Gastrocnemius medialis (tissue), 3 donors: ENCODE measurements around a stretch of chr2.

- PRO-cap, result unidirectional peak, minus-strand start at chr2:45741557
- RAMPAGE, long total RNA, 3 experiments, result no peak in any of the 3 experiments
Observed at GRCh38 chr2:45741382-45741998, 90.0 kb downstream of the PRKCE start.

DNA sequence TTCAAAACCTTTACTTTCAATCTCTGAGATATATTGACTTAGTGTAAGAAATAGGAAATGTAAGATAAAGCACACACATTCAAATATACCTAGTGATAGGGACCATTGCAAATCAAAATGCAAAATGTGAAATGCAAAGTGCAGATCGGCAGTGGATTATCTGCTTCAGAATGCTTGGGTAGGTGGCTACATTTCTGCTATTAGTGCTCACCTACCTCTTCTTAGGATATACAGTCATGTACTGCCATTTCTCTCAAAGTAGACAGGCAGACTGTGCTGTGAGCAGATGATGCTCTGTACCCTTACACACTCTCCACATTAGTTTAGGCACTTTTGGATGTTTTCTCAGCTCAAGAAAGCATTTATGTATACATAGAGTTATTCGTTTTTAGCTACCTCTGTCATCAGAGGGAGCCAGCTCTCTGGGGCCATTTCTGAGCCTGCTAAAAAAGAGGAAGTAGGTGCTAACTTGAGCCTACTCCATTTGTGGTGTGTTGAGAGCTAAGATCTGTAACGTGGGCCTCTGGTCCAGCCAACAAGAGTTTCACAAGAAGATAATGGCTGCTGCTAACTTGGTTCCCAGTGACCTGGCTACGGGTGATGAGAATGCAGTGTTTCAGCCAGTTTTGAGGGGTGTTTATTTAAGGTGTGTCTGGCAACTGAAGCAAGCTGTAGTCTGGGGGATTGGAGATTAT lies 182.3 kb downstream of the PRKCE start:
- PRO-cap, result no peak
- RAMPAGE, long total RNA, 3 experiments, result no peak in any of the 3 experiments

DNA sequence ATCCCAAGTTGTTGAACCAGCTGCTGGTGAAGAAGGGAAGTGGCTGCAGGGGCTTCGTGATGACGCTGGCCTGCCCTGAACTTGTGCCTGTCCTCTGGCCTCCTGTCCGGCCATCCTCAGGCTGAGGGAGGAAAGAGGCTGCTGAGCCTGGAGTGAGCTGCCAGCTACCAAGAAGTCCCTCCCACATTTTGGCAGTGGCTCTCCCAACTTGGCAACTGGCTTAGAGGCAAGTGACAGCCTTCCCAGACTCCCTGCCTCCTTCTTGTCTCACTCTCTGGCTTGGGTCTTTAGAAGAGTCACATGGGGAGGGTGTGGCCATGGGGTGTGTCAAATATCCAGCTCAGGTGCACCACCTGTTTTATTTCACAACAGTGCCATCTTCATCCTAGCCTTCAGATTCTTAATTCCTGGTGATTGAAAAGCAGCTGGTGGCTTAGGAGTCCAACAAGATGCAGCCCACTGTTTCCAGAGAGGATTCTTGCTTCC lies 222.9 kb downstream of the PRKCE start:
- PRO-cap, result no peak
- RAMPAGE, long total RNA, 3 experiments, result no peak in any of the 3 experiments

DNA sequence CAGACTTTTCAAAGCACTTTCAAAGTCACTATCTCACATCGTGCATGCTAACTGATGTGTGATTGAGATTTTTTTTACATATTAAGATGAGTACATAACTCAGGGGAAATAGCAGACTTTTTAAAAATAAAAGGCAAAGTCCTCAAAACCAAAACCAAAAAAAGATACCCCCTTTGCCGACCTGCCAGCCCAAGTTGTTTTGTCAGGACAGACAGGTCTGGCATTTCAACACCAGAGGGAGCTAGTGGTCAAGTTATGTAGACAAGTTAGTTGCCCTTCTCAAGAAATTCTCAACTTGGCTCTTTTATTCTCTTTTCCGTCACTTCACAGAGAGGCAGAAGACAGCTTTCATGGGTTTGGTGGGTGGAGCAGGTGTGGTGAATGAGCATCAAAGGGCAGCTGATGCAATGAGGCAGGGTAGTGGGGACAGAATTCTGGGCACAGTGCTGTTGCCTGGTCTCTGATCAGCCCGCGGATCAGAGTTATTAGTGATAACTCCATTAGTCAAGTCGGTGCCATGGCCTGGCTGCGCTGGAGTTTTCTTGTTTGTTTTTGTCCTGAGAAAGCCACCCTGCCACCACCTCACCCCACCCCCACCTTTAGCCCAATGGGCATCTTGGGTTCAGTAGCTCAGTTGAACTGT lies 303.7 kb upstream of the EPAS1 start:
- PRO-cap, result no peak
- RAMPAGE, long total RNA, 3 experiments, result no peak in any of the 3 experiments

GRCh38 chr2:46311809-46312483 lies 14.7 kb downstream of the EPAS1 start:
- PRO-cap, result no peak
- RAMPAGE, long total RNA, 3 experiments, result no peak in any of the 3 experiments

DNA sequence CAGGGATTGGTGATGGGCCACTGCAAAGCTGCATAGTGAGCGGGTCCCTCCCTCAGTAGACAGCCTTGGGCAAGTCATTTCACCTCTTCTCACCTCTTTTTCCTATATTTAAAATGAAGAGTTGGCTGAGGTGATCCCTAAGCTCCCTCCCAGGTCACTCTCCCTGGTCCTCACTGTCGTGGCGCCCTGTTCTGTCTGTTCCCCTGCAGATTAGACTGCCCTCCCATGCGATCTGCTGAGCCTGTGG lies 78.1 kb downstream of the EPAS1 start:
- PRO-cap, result no peak
- RAMPAGE, long total RNA, 3 experiments, result no peak in any of the 3 experiments

GRCh38 chr2:46487871-46488519 lies 54.3 kb upstream of the RHOQ start:
- PRO-cap, result no peak
- RAMPAGE, long total RNA, 3 experiments, result no peak in any of the 3 experiments

- PRO-cap, result no peak
- RAMPAGE, long total RNA, 3 experiments, result no peak in any of the 3 experiments
Observed at GRCh38 chr2:46534756-46535011, 7.6 kb upstream of the RHOQ start.

DNA sequence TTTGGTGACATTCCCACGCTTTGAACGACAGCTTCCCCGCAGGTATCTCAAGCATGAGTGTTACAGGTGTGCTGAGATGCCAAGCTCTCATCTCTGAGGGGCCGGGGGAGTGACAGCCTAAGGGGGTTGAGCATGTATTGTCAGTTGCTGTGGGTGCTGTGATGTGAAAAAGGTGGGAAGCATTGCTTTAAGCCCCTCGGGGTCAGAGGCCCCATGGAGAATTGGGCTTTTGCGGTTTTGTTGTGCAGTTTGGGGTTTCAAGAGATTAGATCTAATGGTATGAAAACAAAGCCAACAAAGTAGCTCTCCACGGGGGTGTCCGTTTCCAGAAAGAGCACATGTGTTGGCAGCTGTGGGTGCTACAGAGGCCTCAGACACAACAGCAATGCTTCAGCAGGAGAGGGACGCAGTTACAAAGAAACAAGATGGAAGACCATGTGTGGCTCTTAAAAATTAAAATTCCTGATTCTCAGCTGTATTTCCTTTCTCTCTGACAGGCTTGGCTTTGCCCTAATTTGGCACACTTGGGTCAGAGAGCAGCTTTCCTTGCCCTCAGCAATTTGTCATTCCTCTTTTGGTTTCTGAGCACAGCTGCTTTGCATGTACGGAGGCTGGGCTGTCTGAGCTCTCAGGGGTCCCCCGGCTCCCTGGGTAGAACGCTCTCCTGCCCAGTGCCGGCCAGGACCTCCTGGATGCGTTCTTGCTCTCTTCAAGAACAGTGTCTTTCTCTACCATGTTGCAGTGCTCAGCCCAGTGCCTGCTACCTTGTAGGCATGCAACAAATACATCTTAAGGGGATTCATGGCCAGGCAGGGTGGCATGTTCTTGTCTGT lies 7.0 kb upstream of the ATP6V1E2 start:
- PRO-cap, result no peak
- RAMPAGE, long total RNA, 3 experiments, result no peak in any of the 3 experiments

GRCh38 chr2:46561195-46561475 lies 18.8 kb upstream of the ATP6V1E2 start:
- PRO-cap, result no peak
- RAMPAGE, long total RNA, 3 experiments, result no peak in any of the 3 experiments

DNA sequence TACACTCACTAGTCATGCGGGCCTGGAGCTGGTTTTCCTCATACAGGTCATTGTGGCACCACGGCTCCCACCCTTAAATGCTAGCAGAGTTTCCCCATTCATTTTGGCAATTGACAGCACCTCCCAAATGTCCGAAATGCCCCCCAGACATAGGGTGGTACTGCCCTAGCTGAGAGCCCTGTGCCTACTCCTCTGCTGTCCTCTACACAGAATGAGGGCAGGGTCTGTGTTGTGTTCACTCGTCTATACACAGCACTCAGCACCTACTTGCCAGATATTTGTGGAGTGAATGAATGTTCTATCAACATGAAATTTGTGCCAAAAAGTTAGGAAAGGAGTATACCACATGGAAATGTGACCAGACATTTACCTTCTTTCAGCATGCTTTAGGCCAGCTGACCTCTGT lies 26.2 kb upstream of the ATP6V1E2 start:
- PRO-cap, result unidirectional peak, minus-strand start at position 213 of the sequence
- RAMPAGE, long total RNA, 3 experiments, result no peak in any of the 3 experiments

DNA sequence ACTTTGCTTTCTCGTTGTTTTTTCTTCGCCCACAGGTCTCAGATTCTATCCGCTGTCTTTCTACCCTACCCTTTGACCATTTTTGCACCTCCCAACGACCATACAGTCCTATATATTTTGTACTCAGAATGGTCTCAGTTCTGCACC lies 222 bp downstream of the CRIPT start:
- PRO-cap, result no peak
- RAMPAGE, long total RNA, 3 experiments, result no peak in any of the 3 experiments

DNA sequence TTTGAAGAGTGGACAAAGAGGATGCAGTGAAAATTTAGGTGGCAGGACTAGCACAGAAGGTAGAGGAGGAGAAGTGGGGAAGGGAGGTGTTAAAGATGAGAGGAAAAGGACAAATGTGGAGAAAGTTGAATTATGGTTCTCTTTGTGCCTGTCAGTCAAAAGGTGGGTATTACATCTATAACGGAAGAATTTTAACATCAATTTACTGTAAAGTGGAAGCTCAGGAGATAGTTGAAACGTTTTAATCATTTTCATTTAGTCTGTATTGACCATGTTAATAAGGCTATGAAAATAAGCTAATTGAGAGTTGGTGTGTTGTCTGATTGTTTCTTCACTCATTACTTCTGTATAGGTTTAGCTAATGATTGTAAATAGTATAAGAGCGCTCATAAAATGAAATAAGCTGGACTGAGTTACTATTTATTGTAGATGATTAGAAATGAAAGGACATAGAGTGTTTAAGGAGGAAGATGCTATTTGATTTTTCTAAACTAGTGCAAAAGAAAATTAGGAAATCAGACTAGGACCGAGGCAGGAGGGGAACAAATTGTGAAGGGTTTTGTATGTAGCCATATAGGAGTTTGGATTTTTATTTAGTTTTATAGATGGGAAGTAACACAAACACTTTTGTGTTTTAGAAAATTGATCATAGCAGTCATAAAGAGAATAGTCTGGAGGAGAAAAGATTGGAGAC lies 8.1 kb downstream of the SOCS5 start:
- PRO-cap, result no peak
- RAMPAGE, long total RNA, 3 experiments, result no peak in any of the 3 experiments

DNA sequence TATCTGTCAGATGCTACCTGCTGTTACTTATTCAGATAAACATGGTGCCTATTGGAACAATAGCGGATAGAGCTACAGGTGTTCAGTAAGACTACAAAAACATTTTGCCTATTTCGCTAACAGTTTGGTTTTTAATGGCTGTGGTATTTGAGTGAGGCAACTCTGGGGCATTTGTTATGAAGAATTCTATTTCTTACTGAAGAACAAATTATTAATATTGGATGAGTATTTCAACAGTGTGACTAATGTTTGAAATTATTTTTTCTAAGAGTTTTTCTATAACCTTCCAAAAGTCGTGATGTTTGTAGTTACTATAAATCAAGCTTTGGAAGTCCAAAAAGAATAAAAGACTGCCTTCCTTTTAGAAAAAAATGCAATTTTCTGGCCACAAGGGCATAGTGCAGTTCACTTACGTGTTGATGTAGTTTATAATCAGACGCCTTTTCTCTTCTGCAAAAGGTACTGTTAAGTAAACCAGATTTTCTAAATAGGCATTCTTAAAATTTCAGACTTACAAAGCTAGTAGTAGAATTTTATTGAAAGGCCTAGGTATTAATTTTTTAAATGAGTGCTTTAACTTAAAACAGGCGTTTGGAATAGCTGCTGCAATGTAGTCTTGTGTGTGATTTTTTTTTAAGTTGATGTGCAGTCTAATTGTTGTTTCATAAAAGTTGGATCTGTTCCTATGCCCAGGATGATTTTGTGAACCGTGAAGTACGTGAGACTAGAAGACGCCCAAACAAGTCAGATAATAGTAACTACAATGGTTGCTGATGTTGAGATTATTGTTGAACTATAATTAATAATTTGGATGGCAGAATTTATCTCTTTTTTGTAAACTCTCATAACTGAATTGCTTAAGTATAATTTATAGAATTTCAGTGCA lies 61.4 kb downstream of the SOCS5 start:
- PRO-cap, result no peak
- RAMPAGE, long total RNA, 3 experiments, result no peak in any of the 3 experiments

DNA sequence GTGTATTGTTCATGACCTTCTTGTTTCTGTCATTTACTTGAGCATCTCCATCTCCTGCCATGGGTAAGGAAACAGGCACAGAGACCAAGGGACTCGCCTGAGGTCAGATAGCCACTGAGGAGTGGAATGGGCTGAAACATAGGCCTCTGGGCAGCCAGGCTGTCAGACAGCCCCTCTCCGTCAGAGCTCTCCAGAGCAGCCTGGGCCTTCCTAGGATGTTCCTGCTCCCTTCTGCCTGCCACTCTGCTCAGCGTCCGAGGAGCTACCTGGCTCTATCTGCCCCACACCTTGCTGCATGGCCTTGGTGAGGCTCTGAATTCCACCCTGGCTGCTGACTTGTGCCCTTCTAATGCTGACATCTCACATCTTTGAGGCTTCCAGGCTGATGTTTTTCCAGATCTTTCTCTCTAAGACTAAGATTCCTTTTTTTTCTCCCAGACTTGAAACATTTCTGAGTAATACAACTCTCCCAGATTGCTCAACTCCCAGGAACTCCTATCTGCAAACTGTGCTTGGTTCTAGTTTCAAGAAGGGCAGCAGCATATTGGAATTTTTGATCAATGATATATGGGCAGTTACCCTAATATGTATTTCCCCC lies 67.7 kb downstream of the MCFD2 start:
- PRO-cap, result no peak
- RAMPAGE, long total RNA, 3 experiments, result no peak in any of the 3 experiments

DNA sequence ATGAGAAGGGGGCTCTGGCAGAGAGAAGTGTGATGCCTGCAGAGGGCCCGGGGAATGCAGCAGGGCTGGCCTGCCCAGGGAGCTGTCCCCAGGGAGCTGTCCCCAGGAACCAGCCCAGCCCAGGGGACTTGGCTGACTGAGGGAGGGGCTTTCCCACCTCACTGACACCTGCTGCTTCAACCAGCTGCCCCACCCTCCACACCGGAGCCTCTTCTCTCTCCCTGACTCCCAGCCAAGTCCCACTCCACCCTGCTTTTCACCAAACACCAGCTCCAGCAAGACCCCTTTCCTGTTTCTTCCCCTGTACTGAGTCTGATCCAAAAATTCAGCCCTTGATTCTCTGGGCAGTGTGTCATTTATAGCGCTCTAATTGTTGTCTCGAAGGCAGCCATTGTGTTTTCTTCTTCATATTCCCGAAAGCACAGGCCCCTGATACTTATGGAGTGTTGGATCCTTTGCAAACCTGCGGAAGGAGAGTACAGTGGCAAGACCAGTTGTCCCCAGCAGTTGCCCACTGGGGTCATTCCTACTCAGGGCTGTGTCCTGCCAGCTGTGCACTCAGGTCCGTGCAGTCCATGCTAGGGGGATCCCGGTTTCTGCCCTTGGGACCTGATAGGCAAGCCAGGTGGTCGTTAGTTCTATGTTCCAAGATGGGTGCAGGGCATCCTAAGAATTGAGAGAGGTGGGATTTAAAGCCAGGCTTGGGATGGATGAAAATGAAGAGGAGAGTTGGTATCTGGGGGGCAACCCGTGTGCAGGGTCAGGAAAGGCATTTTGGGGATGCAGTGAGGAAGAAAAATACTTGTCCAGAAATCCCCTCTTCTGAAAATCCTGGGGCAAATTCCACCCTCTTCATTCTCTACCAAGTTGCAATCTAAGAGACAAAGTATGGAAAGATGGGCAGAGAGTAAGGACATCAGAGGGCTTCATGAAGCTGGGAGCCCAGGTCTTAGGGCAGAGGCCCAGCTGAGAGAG lies 103.2 kb downstream of the TTC7A start:
- PRO-cap, result no peak
- RAMPAGE, long total RNA, 3 experiments, result no peak in any of the 3 experiments

GRCh38 chr2:47057524-47058034 lies 97.5 kb downstream of the STPG4 start:
- PRO-cap, result no peak
- RAMPAGE, long total RNA, 3 experiments, result no peak in any of the 3 experiments

DNA sequence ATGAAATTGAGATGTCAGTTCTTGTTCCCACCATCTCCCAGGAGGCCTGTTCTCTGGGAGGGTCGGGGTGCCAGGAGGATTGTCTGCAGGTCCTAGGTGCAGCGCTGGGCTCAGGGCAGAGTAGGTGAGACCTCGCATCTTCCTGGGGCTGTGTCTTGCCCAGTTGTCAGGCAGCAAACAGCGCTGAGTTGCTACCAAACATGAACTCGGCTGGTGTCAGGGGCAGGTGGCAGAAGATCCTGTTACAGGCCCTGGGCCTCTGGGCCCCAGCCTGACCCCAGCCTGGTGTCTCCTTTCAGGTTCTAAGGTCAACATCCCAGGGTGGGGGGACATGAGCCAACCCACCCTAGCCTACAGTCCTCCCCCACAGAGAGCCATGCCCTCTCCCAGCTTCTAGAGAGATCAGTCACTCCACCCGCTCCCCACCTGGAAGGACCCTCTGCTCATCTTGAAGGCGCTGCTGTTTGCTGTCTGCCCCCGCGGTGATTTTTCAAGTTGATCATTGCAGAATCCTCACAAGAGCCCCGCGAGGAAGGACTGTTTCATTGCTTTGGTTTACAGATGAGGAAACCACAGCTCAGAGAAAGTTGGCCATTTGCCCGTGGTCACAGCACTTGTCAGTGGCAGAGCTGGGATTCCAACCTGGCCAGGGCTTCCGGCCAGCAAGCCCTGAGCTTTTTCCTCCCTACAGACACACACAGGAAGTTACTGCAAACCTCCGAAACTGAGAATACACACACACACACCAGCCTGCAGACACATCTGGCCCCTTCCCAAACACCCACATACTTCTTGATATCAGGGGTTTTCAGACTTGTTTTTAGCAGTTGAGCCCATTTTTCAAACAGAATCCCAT lies 83.9 kb downstream of the STPG4 start:
- PRO-cap, result bidirectional peak, plus-strand start at position 713 of the sequence, minus-strand start at position 547 of the sequence
- RAMPAGE, long total RNA, 3 experiments, result no peak in any of the 3 experiments

DNA sequence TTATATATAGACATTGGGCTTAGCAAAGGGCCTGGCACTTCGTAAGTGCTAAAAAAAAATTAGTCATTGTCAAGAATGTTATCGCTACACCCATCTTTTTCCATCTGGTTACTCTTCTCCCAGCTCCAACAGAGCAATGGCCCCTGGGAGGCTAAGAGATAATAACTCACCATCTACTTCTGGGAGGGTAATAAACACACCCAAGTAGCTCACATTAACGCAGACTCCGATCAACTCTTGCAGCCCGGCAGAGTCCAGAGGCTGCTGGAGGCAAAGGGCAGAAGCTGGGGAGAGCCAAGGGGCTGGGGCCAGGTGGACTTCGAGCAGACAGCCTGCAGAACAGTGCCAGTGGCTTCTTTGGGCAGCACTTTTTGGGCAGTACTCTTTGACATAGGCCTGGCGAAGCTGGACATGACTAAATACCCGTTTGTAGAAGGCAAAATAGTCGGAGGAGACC lies 42.8 kb upstream of the CALM2 start:
- PRO-cap, result no peak
- RAMPAGE, long total RNA, 3 experiments, result no peak in any of the 3 experiments

GRCh38 chr2:47310009-47311157 lies 58.7 kb upstream of the EPCAM start:
- PRO-cap, result no peak
- RAMPAGE, long total RNA, 3 experiments, result no peak in any of the 3 experiments